Thyroid gland (tissue), 7 donors: ENCODE measurements around the gene PRDX1.

DNA sequence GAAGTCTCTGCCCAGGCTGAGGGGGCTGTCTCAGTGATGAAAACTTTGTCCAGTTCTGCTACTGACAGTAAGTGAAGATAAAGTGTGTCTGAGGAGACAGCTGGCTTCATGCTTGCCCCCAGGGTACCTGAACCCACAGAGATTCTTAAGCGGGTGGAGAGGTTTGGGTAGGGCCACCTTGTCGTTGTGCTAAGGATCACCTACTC, 2.9 kb downstream of the RPS8 start:
- PRO-cap, 2 experiments, result no peak in any of the 2 experiments
- RAMPAGE, long total RNA, 5 experiments, result no peak in any of the 5 experiments

- PRO-cap, 2 experiments, result no peak in any of the 2 experiments
- RAMPAGE, long total RNA, 5 experiments, result no peak in any of the 5 experiments
Measured at GRCh38 chr1:45000272-45000927, 10.7 kb downstream of the HECTD3 start.

DNA sequence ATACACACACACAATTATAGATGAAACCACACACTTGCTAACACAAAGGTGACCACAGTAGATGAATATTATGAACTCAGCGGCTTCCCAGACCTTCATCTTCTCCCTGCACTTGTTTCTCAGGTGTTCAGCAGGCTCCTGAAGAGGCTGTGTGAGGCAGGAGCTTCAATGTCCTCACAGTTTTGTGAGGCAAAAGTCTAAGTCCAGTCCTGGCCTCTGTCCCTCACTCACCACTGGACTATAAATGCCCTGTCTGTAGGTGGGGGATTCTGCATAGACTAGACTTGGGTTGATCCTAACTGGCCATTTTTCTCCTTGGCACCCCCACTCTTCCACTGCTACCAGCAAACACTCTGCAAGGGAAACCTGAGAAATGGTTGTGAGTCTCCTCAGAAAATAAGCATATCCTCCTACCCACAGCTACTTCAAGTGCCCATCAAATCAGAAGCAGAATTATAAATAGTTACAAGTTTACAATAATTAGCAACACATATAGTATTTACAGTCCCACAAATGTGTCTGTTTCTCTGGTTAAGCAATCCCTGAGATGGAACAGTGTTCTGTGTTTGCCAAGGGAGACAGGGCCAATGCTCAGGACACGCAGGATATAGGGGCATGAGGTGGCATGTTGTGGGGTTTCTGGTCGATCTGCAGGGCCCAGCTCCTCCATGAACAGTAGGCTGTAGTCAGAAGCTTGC, 5.7 kb downstream of the UROD start:
- PRO-cap, 2 experiments, result no peak in any of the 2 experiments
- RAMPAGE, long total RNA, 5 experiments, result no peak in any of the 5 experiments

GRCh38 chr1:45205407-45206233, 785 bp downstream of the ZSWIM5 start:
- PRO-cap, 2 experiments, result peak in 2 of 2 experiments; most common plus-strand start chr1:45206036 (in 2); most common minus-strand start chr1:45205853 (in 2)
- RAMPAGE, long total RNA, 5 experiments, result no peak in any of the 5 experiments

- PRO-cap, 2 experiments, result no peak in any of the 2 experiments
- RAMPAGE, long total RNA, 5 experiments, result no peak in any of the 5 experiments
Measured at GRCh38 chr1:45344868-45345735, 5.1 kb downstream of the TOE1 start.

DNA sequence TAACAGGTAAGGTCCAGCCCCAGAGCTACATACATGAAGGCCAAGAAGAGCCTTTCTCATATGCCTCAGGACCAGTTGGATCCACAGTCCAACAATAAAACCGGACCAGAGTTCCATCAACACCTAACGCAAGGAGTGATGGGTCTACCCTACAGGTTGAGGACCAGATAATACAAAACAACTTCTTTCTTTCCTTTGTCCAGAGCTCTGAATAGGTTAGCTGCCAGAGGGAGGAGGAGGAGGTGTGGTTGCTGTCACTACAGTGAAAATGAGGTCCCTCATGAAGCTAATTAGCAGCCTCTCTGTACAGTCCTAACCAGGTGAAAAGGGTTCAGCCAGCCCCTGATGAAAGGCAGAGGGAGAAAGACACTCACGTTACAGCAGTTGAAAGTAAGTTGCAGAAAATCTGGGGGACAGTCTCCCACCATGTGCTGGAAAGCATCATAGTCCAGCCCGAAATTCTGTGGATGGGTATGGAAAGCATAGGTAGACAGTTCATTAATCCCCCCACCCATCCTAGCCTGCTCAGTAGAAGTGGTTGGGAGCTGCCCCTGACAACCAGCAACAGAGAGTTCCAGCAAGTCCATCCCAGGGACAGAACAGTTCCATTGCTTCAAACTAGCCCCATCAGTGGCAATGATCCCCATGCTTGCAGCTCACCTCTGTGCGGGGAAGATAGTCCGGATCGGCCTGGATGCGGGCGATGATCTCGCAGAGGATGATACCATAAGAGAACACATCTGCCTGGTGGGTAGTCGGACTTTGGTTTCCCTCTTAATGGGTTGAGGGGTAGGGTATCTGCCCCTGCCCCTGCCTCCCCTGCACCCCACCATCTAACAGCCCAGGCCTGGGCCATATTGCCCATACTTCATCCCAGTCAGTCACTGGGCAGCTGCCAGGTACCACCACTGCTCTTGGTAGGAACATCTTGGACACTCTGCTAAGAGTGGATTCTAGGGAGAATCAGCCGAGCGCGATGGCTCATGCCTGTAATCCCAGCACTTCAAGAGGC, 6.7 kb downstream of the TOE1 start:
- PRO-cap, 2 experiments, result no peak in any of the 2 experiments
- RAMPAGE, long total RNA, 5 experiments, result no peak in any of the 5 experiments

DNA sequence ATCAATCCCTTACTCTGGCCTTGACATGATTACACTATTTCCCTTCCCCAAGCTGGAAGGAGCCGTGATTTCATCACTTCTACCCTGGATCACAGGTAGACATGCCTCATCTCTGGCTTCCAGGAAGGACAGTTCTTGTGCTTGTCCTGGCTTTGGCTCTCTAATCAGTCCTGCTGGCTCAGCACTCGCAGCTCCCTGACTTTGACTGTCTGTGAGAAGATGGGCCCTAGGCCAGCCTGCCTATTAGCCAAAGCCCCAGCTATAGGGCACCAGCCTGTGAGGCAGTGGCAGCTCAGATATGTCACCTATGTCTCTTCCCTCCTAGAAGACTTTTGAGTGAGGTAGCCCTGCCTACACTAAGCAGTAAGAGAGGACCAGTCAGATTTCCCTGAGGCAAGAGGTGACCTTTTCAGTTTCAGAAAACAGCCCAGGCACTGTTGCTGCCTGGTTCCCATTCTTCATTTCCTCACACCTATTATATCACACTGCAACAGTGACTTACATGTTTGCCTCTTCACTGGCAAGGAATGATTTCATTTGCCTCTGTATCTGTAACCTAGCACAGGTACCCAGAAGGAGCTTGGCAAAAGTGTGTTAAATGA, 9.3 kb downstream of the TOE1 start:
- PRO-cap, 2 experiments, result no peak in any of the 2 experiments
- RAMPAGE, long total RNA, 5 experiments, result no peak in any of the 5 experiments

DNA sequence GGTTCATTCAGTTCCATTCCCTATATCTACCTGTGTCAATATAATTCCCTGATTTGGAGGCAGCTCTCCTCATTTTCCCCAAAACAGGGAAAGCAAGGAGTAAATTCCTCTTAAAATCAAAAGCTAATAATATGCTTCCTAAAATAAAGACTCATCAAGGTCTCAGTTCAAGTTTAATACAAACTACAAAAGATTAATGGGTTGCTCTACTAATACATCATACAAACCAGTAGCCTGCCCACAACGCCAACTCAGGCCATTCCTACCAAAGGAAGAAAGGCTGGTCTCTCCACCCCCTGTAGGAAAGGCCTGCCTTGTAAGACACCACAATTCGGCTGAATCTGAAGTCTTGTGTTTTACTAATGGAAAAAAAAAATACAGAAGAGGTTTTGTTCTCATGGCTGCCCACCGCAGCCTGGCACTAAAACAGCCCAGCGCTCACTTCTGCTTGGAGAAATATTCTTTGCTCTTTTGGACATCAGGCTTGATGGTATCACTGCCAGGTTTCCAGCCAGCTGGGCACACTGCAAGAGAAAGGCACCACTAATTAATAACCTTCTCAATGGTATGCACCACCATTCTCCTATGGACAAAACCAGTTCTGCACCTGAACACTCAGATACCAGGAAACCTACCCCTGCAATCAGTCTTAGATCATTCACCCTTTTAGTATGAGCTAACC, 10.7 kb downstream of the PRDX1 start:
- PRO-cap, 2 experiments, result no peak in any of the 2 experiments
- RAMPAGE, long total RNA, 5 experiments, result no peak in any of the 5 experiments

DNA sequence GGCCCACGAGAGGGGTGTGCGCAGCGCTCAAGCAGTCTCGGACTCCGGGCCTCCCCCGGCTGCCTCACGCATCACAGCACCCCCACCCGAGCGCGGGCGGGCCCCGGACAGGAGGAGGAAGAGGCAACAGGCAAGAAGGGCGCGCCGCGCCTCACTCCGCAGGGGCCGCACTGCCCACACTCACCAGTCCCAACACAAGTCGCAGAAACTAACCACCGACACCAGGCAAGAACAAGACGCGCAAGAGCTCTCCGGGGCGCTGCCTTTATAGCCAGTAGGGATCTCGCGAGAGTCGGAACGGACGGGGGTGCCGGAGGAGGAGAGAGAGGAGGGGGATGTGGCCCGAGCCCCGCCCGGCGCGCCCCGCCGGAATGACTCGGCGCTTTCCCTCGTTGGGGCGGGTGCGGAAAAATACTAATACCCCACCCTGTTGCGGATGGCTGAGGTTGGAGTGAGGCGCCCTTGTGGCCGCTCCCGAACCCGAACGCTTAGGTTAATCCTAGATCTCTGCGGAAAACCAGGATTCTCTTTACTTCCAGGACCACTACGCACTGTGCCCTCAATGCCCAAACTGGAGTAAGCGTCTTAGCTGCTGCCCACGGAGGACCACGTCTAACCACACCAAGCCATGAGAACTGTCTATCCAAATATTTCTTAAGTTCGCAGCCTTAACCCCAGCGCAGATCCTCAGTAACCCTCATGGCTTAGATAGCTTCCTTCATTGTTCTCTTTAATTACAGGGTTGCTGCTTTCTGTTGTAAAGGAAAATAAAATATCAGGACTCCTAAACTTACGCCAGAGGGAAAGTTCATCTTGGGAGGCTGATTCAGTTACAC, at the start of gene PRDX1:
TSS of gene PRDX1 (minus strand) at position 240 of the 836 bp plus-strand sequence.
- PRO-cap, 2 experiments, result peak in 2 of 2 experiments; most common plus-strand start position 430 of the sequence (in 2); most common minus-strand start position 240 of the sequence (in 2)
- RAMPAGE, long total RNA, 5 experiments, result start-site peak on the minus strand in 5 of 5 experiments, centred at positions 214 to 240 of the sequence, 648 to 12,839 reads per replicate

DNA sequence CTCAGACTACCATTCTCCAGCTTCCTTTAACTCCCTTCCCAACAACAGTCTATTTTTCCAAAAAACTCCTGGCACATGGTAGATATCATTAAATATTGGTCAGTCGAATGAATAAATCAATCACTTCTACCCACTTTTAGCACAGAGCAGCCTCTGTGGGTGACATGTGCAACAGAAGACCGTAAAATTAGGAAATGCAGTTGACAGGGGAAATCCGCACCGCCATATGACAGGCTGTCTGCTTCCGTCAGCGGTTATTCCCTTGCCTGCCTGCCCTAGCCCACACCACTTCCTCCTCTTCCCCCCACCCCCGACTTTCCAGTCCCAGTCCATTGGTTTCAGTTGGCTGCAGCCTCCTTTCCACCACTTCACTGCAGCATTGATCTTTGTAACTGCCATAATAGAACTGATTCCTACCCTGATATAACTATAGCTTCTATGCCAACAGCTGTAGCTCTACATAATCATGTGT, 6.8 kb upstream of the AKR1A1 start:
- PRO-cap, 2 experiments, result no peak in any of the 2 experiments
- RAMPAGE, long total RNA, 5 experiments, result no peak in any of the 5 experiments

DNA sequence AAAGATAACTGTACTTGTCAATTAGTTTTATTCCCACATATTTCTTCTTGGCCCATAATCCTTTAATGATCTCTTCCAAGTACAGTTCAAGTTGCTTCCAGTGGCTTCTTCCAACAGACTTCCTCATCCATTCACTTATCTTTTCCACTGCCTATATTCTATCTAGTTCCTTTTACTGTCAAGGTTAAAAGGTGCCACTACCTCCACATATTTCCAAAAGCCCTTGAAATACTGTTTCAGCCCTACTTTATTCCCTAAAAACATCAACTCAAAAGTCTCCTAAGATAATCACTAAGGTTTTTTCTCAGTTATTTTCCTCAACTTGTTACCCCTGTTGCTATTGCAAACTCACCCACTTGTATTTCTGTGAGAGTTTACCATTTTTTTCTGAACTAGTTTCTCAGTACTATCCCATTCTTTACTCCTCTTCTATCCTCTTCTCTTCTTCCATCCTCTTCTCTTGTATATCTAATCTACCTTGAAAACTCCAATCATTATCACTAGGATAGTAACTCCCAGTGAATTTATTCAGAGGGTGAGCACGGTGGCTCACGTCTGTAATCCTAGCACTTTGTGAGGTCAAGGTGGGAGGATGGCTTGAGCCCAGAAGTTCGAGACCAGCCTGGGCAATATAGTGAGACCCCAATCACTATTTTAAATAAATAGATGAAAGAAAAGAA, 14.4 kb upstream of the CCDC17 start:
- PRO-cap, 2 experiments, result no peak in any of the 2 experiments
- RAMPAGE, long total RNA, 5 experiments, result no peak in any of the 5 experiments

GRCh38 chr1:45651726-45652161, 27.9 kb upstream of the CCDC17 start:
- PRO-cap, 2 experiments, result no peak in any of the 2 experiments
- RAMPAGE, long total RNA, 5 experiments, result no peak in any of the 5 experiments

GRCh38 chr1:45979166-45979479, 153.3 kb downstream of the PIK3R3 start:
- PRO-cap, 2 experiments, result no peak in any of the 2 experiments
- RAMPAGE, long total RNA, 5 experiments, result no peak in any of the 5 experiments

DNA sequence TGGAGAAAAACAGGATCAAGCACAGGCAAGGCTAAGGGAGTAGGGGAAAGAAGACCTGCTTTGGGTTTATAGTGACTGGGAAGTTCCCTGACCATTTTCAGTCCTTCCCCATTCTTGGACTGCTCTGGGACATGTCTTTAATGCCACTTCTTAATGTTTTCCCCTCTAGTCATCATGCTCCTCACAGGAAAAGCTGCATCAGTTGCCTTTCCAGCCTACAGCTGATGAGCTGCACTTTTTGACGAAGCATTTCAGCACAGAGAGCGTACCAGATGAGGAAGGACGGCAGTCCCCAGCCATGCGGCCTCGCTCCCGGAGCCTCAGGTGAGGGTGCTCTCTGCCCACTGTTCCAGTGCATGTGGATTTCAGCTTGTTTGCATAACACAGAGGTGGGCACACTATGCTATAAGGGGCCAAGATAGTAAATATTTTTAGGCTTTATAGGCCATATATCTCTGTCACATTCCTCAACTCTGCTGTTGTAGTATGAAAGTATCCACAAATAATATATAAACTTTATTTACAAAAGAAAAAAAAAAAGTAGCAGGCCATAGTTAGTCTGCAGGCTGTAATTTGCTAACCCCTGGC, 126.3 kb downstream of the PIK3R3 start:
- PRO-cap, 2 experiments, result no peak in any of the 2 experiments
- RAMPAGE, long total RNA, 5 experiments, result no peak in any of the 5 experiments

DNA sequence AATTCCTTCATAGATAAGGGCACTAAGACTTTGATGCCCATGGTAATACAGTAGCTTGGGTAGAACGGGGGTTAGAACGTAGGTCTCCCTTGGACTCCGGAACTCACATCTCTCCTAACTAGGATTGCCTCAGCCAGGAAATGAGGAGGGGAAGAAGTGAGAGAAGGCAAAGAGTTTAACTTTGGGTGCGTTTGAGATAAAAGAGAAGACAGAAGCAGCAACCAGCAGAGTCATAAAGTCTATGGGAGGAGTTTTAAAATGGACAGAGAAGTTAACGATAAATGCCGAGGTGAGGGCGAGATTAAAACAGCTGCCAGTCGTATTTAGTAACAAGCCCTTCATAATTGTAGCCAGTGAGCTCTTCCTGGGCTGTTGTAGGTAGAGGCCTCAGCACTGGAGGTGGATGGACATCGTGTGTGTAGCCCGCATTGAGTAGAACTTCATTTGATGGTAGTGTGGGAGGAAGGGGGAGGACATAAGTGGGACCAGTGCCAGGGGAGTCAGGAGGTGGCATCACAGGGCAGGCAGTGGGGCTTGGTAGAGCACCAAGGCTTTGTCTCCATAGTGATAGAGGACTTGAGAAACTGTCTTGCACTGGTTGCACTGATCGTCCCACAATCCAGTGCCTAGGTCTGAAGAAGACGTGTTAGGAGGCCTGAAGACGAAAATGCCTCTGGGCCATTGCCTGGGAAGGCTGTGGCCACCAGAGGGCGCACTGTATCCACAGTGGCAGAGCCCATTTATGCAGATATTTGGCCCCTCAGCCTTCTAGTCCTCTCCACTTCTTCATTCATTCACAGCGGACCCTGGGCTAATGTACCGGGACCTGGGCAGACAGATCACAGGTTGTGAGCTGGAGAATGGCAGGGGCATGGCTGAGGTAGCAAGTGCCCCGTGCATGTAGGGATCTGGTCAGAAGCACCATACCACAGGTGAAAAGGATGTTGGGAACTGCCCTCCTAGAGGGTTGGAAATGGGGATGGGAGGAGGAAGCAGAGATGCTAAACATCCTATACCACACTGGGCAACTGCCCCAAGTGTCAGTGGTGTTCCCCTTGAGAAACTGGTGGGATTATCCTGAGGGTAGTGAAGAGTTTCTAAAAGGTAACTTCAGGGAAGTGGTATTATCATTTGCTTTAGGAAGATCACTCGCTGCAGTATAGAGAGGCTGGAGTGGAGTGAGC, 95.5 kb downstream of the PIK3R3 start:
- PRO-cap, 2 experiments, result no peak in any of the 2 experiments
- RAMPAGE, long total RNA, 5 experiments, result no peak in any of the 5 experiments

GRCh38 chr1:46132750-46133541, 517 bp upstream of the PIK3R3 start:
- PRO-cap, 2 experiments, result peak in 2 of 2 experiments; most common plus-strand start chr1:46133088 (in 2); most common minus-strand start chr1:46133036 (in 2)
- RAMPAGE, long total RNA, 5 experiments, result start-site peak on the plus strand in 1 of 5 experiments, at chr1:46133168-46133232 at its widest, 31 reads per replicate

DNA sequence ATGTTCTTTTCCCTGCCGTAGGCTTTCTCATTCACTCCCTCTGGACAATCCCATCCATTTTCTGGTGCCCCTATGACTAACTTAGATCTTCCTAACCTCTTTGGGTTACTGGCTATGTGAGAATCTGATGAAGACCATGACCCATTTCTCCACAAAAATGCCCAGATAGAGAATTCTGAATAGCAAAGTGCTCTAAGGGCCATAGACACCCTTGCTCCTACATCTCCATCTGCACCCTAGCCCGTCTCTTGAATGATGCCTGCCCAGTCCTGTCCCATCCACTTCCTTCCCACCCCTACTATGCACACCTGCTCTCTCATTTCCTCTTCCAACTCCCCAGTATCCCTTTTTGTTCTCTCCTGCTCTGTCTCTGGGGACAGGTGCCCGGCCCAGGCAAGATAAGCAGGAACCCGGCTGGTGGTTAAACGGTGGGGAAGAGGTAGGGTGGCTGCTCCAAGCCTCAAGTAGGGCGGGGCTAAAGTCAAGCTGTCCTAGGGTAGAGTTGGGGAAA, 10.2 kb downstream of the POMGNT1 start:
- PRO-cap, 2 experiments, result no peak in any of the 2 experiments
- RAMPAGE, long total RNA, 5 experiments, result no peak in any of the 5 experiments

DNA sequence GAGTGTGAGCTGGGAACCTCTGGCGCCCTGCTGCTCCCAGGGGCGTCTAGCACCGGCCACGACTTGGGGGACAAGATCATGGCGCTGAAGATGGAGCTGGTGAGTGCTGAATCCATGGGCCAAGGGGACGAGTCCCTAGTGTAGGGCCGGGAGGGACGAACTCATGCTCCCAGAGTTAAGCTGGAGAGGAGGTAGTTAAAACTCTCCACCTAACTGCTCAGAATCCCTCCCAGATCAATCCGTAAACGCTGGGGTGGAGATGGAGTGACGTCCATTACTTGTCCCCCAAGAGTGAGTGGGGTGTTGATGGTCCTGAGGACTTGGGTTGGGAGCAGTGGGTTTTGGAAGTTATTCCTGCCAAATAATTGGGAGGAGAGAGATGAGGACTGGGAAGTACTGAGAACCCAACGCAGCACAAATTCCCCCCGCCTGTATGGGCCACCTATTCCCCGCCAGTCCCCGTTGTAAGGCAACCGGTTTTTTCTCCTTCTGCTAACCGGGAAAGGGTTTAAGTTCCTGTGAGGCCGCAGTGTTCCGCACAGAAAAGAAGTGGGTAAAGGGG, 473 bp downstream of the LURAP1 start:
- PRO-cap, 2 experiments, result peak in 1 of 2 experiments; most common plus-strand start position 138 of the sequence (in 1); most common minus-strand start position 48 of the sequence (in 1)
- RAMPAGE, long total RNA, 5 experiments, result no peak in any of the 5 experiments

DNA sequence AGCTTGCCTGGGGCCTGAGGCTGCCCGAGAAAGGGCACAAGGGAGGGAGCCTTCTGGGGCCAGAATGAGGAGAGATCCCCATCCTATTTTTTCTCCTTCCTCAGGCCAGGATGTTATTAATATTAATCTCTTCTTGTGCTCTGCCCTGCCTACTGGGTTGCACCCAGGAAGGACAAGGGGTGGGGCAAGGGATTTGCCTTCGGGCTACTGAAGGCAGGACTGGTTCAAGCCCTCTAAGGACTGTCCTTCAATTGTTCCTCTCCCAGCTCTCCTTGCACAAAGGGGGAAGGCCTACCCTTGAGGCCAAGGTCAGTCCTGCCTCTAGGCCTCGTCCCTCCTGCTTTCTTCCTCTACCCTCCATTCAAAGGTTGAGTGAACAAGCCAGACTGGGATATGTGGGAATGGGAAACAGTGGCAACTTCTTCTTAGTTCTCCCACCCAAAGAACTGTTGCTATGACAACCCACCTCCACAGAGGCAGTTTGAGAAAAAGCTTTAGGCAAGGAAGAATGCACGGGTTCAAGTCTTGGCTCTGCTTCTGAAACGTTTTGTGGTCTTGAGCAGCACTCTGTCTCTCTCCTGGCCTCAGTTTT, 2.6 kb downstream of the LURAP1 start:
- PRO-cap, 2 experiments, result peak in 1 of 2 experiments; most common minus-strand start position 98 of the sequence (in 1)
- RAMPAGE, long total RNA, 5 experiments, result no peak in any of the 5 experiments

DNA sequence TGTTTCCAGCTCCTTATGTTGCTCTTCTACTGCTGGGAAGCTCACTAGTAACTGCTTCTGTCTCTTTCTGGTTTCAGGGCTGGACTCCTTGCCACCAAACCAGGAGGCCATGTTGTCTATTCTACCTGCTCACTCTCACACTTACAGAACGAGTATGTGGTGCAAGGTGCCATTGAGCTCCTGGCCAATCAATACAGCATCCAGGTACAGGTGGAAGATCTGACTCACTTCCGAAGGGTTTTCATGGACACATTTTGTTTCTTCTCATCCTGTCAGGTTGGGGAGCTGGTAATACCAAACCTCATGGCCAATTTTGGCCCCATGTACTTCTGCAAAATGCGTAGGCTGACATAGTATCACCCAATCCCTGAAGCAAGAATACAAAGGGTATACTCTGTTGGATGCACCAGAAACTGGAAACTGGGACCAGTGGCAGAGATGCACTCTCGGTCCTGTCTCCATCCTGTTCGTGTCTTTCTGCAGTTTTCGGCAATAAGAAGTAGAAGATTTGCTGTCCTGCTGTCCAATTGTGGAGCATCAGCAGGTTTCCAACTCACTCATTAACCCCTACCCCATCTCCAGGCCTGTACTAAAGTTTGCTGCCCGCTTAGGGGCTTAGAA, 21.0 kb downstream of the NSUN4 start:
- PRO-cap, 2 experiments, result no peak in any of the 2 experiments
- RAMPAGE, long total RNA, 5 experiments, result no peak in any of the 5 experiments